ENCODE data around the gene ADAMTSL2.

GRCh38 chr9:132873276-132873780, 4.8 kb downstream of the AK8 start:
- PRO-cap = no peak

GRCh38 chr9:132983816-132984721, 5.6 kb downstream of the GFI1B start:
- PRO-cap = no peak

- PRO-cap = no peak
Observed at GRCh38 chr9:133054586-133055512, 6.9 kb upstream of the CEL start.

DNA sequence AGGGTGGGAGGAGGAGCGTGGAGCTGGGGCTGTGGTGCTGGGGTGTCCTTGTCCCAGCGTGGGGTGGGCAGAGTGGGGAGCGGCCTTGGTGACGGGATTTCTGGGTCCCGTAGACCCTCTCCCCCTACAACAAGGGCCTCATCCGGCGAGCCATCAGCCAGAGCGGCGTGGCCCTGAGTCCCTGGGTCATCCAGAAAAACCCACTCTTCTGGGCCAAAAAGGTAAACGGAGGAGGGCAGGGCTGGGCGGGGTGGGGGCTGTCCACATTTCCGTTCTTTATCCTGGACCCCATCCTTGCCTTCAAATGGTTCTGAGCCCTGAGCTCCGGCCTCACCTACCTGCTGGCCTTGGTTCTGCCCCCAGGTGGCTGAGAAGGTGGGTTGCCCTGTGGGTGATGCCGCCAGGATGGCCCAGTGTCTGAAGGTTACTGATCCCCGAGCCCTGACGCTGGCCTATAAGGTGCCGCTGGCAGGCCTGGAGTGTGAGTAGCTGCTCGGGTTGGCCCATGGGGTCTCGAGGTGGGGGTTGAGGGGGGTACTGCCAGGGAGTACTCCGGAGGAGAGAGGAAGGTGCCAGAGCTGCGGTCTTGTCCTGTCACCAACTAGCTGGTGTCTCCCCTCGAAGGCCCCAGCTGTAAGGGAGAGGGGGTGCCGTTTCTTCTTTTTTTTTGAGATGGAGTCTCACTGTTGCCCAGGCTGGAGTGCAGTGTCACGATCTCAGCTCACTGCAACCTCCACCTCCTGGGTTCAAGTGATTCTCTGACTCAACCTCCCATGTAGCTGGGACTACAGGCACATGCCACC, 5.1 kb downstream of the CEL start:
- PRO-cap = no peak

DNA sequence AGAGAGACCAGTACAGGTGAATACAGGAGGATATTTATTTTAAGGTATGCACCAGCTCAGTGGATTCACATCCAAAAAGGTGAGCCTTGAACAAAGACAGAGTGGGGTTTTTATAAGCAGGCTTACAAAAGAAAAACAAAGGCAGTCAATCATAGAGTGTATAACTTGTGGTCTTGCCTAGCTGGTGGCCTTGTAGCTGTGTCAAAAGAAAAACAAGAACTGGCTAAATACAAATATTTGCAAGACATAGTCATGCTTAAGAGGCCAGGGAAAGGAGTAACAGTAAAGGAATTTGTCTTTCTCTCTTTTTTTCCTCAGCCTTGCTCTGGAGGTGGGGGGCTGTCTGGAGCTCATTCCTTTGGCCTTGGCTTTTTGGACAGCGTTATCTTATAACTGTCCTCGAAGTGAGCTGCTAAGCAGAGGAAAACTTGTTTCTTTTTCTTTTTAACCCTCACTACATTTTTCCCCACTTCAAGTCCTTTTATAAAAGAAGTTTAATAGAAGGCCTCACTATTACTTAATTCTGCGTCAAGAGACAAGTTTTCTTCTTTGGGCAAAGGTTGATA, 14.1 kb downstream of the CEL start:
- PRO-cap = no peak

DNA sequence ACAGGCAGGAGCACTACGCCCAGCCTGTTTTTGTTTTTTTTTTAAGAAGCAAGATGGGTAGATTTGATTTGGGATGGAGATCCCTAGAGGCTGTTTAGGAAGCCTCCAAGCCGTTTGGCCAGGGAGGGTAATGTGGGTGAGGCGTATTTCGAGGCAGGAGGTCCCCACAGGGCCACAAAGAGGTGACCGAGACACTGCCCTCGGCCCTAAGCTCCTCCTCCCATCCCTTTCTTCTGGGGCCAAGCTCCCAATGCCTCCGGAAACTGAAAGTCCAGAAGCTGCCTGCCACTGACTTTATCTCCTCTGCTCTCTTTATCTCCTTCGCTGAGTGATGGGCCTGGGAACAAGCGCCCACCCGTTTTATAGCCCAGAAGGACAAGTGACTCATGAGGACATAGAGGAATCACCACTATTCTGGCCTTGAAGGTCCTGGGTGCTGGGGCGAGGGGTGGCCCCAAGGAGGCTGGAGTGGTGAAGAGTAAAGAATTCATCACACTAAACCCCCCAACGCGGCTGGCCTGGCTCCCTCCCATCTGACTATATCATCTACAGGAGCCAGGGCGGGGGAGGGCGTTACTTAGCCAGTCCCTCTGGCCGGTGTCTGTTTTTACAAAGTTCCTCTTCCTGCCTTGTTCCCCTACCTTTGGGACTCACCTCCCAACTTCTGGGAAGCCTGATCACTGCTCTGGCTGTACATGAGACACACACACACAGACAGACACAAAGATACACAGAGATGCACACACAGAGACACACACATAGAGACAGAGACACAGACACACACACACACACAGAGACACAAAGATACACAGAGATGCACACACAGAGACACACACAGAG, 2.2 kb upstream of the RALGDS start:
- PRO-cap = no peak

GRCh38 chr9:133125890-133127019, 5.2 kb upstream of the RALGDS start:
- PRO-cap = no peak

- PRO-cap = no peak
Observed at GRCh38 chr9:133143198-133143764, 20.4 kb downstream of the GBGT1 start.

- PRO-cap = no peak
Observed at GRCh38 chr9:133276518-133276759, 59.5 kb downstream of the SURF6 start.

DNA sequence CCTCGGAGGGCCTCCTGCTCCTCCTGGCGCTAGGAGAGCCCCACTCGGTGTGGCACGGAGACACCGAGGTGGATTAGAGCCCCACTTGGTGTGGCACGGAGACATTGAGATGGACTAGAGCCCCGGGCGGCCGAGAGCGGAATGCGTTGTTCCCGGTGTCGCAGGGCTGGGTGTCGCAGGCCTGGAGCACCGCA, 200 bp downstream of the RPL7A start:
- PRO-cap = bidirectional peak, plus-strand start outside the sequence, minus-strand start at position 145 of the sequence

DNA sequence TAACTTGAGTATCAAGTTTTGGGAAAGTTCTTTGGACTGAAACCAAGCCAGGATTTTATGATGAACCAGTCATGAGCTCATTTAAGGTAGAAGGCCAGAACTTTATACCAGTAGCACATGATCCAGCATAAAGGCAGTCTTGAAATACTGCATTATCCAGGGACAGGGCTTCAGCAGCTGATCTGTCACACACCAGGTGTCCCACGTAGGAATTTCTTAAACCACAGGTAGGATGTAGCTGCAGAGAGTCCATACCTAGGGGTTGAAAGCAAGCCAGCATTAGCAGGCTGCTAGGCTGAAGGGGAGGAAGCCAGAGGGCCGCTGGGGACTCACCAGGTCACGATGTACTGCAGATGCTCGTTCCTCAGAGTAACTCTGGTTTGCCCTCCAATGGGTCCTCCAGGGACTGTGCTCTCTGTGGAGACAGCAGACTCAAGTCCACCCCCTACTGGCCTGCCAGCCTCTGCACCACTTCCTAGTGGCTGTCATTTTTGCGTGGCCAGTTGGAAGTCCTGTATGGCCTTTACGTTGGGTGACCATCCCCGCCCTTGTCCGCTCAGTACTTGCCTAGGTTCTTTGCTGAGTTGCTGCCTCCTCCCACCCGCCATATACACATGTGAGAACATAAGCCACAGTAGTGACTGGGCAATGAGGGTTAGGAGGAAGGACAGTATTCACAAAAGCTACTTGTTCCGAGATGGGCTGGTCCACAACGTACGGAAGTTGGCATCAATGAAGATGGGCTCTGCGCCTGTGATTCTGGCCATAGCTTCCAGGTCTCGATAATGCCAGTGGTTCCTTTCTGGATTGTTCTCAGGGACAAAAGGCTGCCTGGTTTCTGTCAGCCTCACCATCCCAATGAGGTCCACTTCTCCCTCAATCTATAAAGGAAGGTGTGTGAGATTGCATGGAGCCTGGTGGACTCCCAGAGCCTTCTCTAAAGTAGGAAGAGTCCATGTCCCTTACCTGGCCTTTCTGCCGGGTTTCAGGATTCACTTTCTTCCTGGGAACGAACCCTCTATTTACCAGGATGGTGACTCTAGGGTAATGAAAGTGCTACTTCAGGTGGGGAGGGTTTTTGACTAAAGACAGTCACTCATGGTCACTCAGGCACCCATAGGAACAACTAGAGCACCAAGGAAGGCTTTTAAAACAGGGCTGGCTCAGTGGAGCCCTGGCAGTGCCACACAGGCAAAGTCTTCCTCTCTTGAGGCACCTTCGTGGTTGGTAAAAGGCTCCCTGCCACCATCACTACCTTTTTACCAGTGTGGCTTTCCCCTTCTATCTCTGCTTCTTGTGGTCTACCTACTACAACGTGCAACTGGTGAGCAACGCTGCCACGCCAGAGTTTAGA, 4.1 kb downstream of the SURF1 start:
- PRO-cap = no peak

- PRO-cap = no peak
Observed at GRCh38 chr9:133362245-133362673, 5.9 kb downstream of the SURF2 start.

- PRO-cap = no peak
Observed at GRCh38 chr9:133364713-133365366, 8.5 kb downstream of the SURF2 start.

- PRO-cap = no peak
Observed at GRCh38 chr9:133471834-133472366, 7.0 kb downstream of the SLC2A6 start.

DNA sequence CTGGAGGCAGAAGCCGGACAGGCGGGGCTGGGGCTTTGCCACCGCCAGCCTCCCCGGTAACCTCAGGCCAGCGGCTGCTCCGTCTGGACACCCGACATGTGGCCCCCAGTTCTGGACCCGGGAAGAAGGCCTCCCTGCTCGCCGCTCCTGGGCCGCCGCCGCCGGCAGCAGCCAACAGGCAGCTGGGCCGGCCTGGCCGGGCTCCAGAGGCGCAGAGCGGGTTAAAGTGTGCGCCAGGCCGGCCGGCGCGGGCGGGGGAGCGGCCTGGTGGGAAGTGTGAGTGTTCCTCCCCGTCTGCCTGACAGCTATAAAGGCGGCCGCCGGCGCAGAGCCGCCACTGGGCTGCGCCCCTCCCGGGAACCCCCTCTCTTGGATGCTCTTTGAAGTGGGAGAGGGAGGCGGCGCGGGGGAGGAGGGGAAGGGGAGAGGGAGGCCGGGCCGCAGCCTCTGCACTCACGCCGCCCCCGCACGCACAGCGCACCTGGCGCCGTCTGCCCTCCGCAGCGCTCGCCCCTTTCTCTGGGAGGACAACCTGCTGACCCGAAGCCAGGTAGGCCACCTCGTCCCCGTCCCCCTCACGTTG, at the start of gene ADAMTSL2:
ADAMTSL2 (plus strand) TSS at position 337 of the 583 bp plus-strand sequence.
- PRO-cap = no peak

- PRO-cap = no peak
Observed at GRCh38 chr9:133581291-133582434, 27.5 kb downstream of the FAM163B start.

GRCh38 chr9:133658562-133658975, 22.4 kb downstream of the DBH start:
- PRO-cap = no peak

GRCh38 chr9:133706867-133707495, 31.2 kb downstream of the SARDH start:
- PRO-cap = no peak

GRCh38 chr9:133737430-133737978, 648 bp downstream of the SARDH start:
- PRO-cap = no peak

DNA sequence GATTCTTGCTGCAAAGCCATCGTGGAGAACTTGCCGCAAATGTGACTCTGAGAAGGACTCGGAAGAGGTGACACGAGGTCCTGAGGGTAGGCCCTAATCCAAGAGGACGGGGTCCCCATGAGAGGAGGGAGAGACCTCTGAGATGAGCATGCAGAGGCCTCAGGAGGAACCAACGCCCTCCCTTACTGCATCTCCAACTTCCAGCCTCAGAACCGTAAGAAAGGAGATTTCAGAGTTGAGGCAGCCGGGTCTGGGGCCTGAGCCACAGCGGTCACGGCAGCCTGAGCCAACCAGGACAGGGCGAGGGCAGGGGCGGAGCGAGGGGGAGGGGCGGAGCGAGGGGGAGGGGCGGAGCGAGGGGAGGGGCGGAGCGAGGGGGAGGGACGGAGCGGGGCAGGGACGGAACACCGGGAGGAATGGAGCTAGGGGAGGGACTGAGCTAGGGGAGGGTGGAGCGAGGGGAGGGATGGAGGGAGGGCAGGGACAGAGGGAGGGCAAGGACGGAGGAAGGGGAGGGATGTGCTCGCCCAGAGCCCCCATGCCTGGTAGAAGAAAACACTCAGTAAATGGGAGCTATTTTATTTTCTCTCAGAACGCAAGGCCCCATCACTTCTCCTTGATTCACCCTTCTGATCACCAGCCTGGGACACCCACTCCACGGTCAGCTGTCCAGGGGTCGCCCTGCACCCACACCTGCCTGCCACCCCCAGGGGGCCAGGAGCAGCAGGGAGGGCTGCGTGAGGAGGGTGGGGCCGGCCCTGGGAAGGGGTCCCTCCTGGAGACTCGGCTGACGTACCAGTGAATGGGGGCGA, 21.4 kb upstream of the SARDH start:
- PRO-cap = no peak

Data from progenitor cell of endocrine pancreas (in vitro differentiated cells).